Rectum (tissue), 1 donor: ENCODE measurements around a stretch of chr7.

DNA sequence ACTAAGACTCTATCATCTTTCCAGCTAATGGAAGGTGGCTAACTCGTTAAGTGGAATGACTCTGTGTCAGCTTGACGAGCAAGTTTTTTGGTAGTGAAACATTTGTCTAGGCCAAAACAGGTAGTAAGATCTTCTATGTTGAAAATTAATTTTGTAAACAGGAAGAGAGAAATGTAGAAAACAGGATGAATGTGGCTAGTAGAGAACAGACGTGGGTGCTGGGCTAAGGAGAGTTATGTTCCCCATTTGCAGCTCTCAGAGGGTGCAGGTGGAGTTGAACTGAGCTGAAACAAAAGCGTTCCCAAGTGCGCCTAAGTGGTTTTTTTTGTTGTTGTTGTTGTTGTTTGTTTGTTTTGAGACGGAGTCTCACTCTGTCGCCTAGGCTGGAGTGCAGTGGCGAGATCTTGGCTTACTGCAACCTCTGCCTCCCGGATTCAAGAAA, 59.5 kb upstream of the SRPK2 start:
- PRO-cap: no peak

DNA sequence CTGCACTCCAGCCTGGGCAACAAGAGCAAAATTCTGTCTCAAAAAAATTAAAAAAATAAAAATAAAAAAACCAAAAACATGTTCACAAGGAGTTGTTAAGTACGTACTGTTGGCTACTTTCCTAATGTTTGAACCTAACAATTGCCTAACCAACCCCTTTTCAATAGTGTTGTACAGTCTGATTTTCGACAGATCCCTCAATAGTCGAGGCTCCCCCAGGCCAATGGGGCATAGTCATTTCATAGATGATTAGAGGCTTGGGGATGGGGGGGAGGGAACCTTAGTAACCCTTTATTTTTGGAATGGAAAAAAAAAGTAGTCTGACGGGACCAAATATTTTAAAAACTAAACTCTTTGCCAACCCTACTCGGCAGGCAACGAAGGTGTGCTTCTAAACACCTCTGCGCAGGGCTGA, 1.1 kb downstream of the PUS7 start:
- PRO-cap: no peak

DNA sequence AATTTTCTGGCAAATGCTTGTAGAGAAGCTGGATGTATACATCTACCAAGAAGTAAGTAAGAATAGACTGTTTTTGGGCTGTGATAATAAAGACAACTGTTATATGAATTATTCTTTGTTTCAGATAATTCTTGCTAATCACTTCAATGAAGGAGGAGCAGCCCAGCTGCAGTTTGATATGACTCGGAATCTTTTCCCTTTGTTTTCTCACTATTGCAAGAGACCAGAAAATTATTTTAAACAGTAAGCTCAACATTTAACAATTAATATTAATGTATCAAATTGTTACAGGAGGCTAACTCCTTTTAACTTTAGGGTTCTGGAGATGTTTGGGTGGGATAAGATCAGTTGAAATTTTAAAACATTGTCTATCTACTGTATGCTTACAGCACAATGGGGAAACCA, 15.9 kb downstream of the EFCAB10 start:
- PRO-cap: no peak

DNA sequence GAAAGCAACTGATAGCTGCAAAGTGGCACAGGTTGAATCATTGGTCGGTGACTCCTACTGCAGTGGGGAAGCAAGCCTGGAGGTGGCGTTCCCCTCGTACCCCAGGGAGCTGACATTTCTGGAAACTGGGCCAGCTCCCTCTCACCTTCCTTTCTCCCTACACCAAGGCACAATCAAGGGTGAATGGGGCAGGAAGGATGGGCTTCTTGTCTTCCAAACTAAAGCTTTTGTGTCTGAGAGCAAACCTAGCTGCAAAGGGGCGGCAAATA, 27.6 kb downstream of the CDHR3 start:
- PRO-cap: no peak

GRCh38 chr7:106074240-106074775, 37.8 kb downstream of the SYPL1 start:
- PRO-cap: no peak

GRCh38 chr7:106080128-106080904, 31.8 kb downstream of the SYPL1 start:
- PRO-cap: no peak

- PRO-cap: unidirectional peak, plus-strand start at chr7:106217111; unidirectional peak, plus-strand start at chr7:106217179
Measured at GRCh38 chr7:106216834-106217829, 67.7 kb downstream of the NAMPT start.

- PRO-cap: no peak
Measured at GRCh38 chr7:106256156-106256538, 28.6 kb downstream of the NAMPT start.

DNA sequence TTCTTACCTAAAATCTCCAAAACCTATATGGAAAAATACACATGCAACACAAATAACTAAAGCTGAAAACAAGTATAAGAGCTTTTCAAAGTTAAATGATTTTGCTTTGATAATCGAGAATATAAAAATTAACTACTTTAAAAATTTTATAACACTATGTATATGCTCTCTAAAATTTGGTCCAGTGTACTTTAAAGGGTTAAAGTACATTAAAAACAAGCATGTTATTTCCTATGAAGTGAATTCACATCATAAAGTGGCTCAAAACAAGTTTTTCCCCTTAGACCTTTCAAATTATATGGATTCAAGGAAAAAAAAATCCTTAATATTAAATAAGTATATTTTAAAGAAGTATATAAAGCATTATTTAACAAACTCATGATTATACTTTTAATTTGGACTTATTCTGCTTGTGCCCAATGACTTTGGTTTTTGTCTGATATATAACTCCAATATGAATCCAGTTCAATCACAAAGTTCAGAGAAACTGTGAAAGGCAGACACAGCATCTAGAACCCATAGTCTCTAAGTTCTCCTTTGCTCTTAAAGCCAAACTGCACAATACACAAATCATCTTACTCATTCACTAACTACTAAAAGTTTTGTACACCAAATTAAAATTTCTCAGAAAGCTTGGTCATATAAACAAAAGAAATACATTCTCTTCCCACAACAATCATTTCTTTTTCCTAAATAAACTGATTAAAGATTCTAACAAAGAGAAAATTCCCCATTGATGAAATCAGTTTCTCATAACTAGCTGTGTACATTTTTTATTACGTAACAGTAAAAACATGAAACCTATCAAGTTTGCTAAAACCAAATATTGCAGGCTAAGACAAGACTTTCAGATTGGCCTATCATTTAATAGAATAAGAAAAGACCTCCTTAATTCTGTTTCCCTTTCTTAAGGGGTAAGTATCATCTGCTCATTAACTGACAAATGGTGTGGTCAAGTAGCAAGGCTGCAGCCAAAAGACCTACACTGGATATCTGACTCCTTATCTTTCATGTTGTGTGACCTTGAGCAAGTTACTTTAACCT, 22.8 kb downstream of the NAMPT start:
- PRO-cap: no peak

- PRO-cap: no peak
Measured at GRCh38 chr7:106326555-106327138, 41.9 kb upstream of the NAMPT start.

DNA sequence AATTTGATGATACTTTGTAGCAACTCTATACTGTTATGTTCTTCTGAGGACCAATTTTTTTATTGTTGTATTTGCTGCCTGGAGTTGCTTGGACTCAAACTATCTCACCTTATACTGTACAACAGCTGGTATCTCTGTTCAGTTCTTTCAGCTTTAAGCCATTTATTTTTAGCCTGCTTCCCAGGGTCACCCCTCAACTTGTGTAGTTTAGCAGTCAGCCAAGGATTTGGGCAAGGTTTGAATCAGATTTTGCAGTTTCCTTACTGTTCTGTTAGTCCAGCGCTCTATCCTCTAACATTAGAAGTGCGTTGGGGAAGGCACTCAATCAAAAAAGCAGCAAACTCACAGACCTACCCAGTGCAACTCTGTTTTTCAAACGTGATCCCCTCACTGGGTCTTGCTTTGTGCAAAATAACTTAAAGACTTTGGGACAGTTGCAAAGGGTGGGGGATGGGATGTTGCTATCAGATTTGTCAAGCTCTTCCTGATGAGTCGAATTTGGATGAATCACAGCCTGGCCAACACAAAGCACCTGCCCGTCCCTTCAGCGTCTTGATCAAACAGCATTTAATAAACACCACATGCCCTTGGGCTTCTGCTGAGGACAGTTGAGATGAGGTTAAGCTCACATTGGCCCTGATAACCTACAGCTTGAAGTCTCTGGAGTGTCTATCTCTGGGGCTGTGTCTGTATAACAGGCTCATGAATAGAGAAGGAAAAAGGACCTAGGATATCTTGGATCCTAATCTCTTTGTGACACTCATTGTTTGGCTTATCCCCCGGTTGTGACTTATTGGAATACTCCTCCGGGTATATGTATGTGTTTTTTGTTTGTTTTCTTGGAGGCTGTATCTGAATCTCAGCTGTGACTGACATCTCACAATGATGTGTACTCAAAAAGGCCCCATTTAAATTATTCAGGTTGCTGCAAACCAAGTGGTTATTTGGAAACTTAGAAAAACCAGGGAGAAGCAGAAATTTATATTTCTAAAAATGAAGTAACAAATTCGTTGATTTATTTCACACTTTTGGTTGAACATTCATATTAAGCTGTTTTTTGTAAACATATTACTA, 132.5 kb upstream of the NAMPT start:
- PRO-cap: no peak

GRCh38 chr7:106430690-106431222, 146.0 kb upstream of the NAMPT start:
- PRO-cap: no peak

DNA sequence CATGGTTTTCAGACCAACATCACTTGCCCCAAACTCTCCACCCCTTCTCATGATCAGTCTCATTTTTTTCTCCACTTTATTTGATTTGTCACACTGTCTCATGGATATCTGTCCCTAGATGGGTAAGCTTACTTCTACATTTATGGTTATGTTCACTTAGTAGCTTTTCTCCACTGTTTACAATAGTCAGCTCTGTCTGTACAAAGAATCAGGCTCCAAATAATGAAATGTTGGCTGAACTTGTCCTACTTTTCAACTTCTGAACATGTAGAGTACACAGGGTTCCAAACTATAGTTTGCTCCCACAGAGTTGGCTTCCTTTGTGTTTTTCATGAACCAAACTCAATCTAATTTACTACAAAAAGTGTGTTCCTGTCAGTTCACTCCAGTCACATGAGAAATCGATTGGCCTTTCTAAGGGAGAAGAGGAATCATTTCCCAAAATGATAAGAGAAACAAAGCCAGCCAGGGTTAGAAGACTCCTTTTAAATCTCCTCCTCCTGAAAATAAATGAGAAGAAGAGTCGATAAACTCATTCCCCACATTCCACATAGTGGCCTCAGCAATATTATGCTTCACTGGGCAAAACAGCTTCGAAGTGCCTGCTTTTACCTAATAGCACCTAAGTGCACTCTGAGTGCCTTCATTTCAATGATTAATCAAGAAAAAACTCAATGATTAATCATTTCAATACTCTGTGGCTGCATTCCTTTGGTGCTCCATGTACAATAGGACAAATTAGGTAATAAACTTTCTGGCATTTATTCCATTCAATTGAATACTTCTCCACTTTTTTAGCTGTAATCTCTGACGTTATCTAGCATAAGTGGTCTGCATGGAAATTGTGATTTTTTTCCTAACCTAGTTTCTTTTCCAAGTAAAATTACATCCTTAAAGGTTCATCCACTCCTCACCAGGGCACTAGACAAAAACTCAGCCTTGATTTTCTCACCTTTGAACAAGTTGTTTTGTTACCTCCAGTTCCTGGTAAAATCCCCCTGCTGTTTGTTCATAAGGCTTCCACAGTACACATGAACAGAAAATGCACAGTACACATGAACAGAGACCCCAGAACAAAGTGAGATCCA, 174.7 kb downstream of the CCDC71L start:
- PRO-cap: no peak

DNA sequence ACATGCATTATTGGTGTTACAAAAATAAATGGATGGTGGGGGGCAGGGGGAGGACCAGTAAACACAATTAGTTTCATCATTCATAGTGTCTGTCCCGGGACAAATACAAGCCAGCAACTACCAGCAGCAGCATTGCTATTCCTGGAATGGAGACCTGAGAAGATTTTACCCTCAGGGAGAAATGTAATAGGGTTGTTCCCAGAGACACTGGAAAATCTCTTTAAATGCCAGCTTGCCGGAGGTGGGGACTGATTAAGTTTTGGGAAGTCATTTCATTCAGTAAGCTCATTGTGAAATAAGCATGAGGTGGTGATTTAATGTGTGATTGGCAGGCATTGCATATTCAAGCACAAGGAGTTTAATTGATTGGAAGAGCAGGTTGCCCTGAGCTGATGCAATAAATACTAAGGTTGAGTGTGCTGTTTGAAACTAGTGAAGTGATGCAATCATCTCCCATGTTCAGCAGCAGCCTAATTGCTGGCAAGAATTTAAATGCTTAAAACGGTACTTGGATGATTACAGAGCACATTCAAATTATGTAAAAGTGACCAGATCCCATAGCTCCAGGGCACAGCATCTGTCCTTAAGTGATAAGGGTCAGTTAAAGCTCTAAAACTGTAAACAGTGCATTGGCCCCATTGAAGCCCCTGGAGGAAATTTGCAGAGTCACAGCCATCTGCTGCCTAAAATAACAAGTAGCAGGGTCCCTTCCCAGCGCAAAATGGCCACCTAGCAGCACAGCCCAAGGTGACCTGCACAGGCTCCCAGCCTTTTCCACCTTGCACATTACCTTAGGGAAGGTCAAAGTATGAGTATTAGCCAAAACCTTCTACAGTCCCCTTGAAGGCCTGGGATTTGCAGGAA, 92.2 kb downstream of the CCDC71L start:
- PRO-cap: no peak

GRCh38 chr7:106952734-106953380, 87.8 kb downstream of the PIK3CG start:
- PRO-cap: unidirectional peak, minus-strand start at chr7:106953041

DNA sequence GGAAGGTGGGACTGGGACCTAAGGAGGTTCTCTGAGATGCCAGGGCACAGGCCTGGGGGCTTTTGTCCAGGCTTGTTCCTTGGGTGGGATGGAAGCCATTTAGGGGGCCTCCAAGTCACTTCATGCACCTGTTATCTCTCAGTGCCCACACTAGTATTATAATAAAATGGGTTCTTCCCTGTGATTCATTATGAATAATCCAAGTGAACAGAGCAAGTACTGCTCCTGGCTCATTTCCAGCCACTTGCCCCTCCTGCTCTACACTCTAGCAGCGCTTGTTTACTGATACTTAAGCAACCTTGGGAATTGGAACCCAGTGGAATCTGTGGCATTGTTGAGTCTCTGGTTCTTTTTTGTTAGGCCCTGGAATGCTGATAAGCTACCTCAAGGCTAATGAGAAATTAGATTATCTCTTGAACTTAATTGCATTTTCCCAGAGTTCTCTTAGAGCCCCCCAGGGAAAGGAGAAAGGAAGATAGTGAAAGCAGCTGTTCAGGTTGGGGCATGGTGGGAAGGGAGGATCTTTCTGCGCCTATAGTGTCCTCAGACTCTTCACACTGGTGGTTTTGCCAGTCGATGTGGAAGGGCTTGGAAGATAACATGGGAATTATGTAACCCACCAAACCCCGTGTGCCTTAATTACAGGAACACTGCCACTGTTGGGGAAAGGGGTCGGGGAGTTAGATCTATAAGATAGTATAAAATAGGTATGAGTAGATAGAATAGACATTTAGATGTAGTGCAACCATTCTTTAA, 34.1 kb downstream of the PRKAR2B start:
- PRO-cap: no peak

DNA sequence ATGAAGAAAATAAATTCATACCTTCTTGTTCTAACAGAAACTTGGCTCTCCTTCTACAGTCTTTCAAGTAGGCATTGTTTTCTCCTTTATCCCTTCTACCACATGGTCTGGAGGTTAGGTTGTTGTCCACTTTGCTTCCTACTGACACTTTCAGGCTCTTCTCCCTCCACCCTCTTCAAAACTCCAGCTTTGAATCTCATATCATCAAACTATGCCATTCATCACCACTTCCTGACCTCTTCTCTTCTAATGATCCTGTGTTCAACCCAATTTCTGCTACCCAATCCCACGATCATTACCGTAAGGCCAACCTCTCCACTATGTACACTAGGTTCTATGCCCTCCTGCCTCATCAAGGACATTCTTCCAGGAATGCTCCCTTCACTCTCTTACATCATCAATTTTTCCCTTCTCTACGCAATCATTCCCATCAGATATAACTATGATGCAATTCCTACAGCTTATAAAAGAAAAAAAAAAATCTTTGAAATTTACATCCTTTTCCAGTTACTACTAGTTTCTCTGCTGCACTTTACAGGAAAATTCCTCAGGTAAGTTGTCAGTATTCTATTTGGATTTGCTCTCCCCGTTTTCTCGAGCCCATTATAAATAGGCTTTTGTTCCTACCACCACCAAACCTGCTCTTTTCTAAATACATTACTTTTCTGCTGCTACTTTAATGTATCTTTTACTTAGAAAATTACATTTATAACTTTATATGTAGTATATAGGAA, 30.9 kb upstream of the GPR22 start:
- PRO-cap: no peak

DNA sequence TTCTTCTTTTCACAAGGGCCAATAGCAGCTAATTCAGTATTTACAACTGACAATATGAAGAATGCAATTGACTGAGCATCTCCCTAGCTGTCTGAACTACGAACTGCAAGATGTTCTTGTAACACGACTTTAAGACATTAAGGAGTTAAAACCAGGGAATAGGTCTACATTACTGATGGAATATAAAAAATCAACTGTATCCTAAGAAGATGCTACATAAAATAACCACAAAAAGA, 1.4 kb downstream of the GPR22 start:
- PRO-cap: no peak

DNA sequence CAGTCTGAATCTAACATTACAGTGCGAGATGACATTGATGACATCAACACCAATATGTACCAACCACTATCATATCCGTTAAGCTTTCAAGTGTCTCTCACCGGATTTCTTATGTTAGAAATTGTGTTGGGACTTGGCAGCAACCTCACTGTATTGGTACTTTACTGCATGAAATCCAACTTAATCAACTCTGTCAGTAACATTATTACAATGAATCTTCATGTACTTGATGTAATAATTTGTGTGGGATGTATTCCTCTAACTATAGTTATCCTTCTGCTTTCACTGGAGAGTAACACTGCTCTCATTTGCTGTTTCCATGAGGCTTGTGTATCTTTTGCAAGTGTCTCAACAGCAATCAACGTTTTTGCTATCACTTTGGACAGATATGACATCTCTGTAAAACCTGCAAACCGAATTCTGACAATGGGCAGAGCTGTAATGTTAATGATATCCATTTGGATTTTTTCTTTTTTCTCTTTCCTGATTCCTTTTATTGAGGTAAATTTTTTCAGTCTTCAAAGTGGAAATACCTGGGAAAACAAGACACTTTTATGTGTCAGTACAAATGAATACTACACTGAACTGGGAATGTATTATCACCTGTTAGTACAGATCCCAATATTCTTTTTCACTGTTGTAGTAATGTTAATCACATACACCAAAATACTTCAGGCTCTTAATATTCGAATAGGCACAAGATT, 4.4 kb downstream of the GPR22 start:
- PRO-cap: no peak

DNA sequence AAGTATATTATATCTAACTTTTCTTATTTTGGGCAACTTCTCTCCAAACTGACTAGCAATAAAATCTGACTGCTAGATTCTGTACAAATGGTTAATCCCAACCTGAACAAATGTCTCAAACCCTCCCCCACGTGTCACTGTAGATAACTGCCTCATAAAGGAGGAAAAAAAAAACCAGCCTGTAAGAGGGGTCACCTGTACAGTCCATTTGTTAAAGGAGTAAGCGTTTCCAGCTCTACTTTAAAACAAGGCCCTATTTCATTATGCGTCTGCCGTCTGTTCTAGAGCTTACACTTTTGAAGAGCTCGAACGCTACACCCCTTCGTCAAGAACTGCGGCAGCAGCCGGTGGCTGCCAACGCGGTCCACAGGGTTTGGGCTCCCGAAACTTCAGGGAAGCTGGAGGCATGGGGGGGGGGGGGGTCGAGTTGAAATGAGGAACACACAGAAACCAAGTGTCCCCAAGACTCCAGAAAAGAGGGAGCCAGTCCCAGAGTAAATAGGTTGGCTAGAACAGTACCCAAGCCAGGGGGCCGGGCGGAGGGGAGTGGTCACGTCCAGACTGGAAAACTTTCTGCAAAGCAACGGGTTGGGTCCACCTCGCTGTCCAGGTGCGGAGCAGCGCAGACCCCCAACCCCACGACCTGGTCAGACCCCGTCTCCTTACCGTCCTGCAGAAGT, 443 bp downstream of the COG5 start:
- PRO-cap: no peak